Suprapubic skin (tissue), 4 donors: ENCODE measurements around a stretch of chr1.

GRCh38 chr1:6823020-6823402, 37.8 kb downstream of the CAMTA1 start:
- PRO-cap = no peak
- RAMPAGE, long total RNA, 4 experiments = no peak in any of the 4 experiments

DNA sequence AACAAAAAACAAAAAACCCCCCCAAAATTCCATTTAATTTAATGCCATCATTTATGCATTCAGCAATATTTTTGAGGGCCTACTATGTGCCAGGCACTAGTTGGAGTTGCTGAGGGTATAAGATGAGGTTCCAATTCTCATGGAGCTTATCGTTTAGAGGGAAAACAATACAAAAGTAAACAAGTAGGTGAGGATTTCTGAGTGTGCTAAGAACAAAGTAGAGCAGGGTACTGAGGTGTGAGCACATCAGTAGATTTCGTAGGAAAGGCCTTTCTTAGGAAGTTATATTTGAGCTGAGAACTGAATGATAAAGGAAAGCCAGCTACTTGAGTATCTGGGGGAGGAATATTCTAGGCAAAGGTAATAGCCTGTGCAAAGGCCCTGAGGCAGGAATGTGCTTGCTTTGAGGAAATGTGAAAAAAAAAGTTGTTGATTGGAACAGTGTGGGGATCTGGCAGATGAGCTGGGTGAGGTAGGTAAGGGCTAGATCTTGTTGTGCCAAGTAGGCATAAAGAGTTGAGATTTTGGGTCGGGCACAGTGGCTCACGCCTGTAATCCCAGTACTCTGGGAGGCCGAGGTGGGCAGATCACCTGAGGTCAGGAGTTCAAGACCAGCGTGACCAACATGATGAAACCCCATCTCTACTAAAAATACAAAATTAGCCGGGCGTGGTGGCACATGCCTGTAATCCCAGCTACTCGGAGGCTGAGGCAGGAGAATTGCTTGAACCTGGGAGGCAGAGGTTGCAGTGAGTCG, 54.3 kb downstream of the CAMTA1 start:
- PRO-cap = no peak
- RAMPAGE, long total RNA, 4 experiments = start-site peak on the plus strand in 1 of 4 experiments, centred at position 497 of the sequence, 20 reads per replicate

DNA sequence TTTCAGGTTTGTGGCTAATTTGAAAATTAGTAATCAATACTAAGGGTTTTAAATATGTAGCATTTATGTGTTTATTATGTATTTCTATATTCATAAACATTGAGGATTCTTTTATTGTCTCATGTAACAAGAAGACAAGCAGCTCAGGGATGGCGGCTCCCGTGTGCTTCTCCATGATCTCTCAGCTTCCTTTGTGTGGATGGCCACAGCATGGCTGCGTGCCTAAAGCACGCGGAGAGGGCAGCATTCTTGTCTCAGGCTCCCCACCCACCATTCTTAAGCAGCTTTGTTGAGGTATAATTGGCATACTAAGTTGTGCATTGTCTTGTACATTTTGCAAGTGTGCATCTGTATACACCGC, 81.5 kb downstream of the CAMTA1 start:
- PRO-cap = no peak
- RAMPAGE, long total RNA, 4 experiments = no peak in any of the 4 experiments

DNA sequence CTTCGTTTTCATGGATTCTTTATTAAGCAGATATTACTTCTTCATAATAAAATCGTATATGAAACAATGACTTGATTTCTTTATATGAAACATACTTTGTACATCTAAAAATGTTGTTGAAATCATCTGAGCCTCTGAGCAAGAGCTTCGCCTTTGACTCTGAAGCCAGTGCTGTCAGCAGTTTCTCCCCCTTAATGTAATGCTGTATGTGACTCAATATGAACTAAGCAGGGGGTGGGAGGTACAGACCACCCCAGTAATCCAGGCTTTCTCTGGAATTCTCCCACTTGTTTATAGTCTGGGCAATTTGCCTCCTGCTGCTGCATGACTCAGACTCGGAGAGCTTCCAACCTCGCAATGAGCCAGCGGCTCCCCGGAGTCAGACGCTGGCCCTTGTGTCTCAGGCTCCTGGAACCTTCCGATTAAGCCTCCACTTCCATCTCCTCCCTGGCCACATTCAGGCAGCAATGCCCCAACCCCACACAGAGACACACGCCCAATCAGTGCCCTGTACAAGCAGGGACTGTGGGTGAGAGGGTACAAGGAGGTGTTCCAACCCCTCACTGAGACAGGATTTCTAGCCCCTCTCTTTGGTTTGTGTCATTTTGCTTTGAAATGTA, 471.8 kb upstream of the VAMP3 start:
- PRO-cap = no peak
- RAMPAGE, long total RNA, 4 experiments = no peak in any of the 4 experiments

DNA sequence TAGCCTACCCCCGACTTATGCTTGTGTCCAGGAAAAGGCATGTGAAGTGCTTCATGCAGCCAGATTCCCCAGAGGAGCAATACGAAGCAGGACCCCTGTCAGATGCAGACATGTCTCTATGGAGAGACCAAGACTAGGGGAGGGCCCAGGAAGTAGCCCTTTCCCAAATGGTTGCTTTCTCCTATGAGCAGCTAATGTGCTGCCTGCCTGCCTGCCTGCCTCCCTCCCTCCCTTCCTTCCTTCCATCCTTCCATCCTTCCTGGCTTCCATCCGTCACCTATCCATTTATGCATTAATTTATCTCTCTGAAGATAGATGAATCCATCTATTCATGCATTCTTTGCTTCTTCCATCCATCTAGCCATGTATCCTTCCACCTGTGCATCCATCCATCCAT, 430.8 kb upstream of the VAMP3 start:
- PRO-cap = no peak
- RAMPAGE, long total RNA, 4 experiments = no peak in any of the 4 experiments

DNA sequence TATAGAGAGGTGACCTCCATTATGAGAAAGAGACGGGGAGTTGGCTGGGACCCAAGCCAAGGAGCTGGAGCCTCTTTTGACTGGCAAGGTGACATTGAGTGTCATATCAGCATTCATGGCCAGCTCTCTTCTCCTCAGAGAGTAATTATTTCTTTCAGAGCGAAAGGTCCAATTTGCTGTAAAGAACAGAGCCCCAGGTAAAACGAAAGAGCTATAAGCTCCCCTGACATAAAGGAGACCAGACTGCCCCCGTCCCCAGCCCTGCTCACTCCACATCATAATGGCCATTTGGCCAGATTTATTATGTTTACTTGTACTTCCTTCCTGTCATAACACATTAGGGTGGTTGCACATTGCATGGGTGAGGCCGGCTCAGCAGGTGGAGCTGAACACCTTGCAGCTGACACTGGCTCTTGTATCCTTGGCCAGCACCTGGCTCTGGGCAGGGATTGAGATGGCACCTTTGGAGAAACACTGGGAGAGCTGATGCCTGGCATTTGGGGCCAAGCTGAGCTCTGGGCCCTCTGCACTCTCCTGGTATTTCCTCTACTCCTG, 403.9 kb upstream of the VAMP3 start:
- PRO-cap = no peak
- RAMPAGE, long total RNA, 4 experiments = no peak in any of the 4 experiments

DNA sequence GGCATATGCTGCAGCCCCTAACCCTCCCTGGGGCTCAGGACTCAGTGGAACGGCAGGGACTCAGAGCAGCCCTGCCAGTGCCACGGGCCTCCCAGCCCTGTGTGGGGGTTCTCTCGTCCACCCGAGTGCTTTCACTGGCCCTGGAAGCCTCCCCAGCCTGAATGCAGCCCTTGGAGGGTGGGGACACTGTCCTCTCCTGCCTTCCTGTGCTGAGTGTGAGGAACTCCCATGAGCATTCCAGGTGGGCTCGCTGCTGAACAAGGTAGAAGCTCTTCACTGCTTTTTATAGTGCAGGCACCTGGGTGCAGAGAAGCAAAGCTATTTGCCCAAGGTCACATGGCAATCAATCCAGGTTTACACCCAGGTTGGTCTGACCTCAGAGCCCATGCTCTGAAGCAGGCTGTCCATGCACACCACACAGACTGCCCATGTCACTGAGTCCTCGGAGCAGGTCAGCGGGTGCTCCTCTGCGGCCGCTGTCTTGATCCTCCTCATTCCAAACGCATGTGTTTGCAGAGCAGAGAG, 323.4 kb upstream of the VAMP3 start:
- PRO-cap = no peak
- RAMPAGE, long total RNA, 4 experiments = no peak in any of the 4 experiments

- PRO-cap = no peak
- RAMPAGE, long total RNA, 4 experiments = no peak in any of the 4 experiments
Measured at GRCh38 chr1:7455075-7455404, 316.1 kb upstream of the VAMP3 start.

DNA sequence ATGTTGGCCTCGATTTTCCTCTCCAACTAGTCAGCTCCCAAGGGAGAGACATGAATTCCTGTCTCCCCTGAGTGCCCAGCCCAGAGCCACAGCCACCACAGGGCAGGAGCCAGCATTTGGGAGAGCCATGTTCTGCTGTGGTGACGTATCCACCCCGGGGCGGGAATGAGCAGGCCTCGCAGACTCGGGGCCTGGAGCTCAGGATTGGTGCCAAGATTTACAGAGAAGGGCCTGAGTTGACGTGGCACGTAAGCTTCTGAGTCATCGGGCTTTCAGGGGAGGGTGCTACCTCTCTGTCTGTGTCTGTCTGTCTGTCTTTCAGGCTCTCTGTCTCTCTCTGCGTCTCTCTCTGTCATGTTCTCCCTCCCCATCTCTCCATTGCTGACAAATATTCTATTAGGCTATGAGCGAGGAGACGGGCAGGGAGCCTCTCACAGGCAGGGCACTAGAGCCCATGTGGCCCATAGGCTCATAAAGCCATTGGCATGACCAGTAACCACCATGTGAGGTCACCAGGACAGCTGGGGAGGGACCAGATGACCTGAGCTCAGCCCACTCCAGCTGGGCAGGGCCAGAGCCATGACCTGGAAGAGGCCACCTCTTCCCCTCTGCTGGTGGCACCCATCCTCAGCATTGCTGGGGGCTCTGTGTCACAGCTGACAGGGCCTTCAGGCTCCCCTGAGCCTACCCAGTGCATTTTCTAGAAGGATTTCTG, 300.1 kb upstream of the VAMP3 start:
- PRO-cap = no peak
- RAMPAGE, long total RNA, 4 experiments = no peak in any of the 4 experiments

DNA sequence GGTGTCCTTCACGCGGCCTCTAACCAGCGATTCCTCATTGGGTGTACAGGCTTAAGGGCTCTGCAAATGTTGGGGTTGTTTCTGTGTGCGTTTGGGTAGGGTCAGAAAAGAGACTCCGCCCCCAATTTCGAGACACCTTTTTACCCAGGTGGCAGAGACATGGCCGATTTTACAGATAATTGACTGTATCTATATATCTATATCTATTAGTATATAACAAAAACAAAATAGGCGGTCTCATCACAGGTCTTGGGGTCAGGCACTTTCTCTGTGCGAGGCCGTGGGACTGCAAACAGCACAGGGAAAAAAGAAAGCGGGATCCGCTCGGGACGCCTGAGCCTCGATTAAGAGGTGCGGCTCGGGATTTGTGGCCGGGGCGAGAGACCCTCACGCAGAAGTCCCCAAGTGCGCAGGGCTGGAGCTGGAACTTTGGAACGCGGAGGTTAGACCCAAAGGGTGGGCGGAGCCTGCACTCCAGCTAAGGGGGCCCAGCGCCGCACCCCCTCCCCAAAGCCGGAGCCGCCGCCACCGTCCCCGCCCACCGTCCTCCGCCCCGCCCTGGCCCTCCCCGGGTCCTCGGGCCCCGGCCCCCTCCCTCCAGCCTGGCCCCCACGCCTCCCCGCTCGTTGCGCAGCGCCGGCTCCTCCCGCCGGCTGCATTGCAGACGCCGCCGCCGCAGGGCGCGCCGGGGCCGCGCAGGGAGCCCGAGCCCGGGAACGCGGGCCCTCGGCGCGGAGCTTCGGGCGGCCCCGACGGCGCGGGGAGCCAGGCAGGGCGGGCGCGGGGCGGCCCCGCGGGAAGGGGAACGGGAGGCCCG, 67.4 kb upstream of the VAMP3 start:
- PRO-cap = no peak
- RAMPAGE, long total RNA, 4 experiments = no peak in any of the 4 experiments

- PRO-cap = no peak
- RAMPAGE, long total RNA, 4 experiments = no peak in any of the 4 experiments
Measured at GRCh38 chr1:7769317-7769753, 1.8 kb upstream of the VAMP3 start.

GRCh38 chr1:7899871-7900308, 40.7 kb downstream of the TNFRSF9 start:
- PRO-cap = no peak
- RAMPAGE, long total RNA, 4 experiments = no peak in any of the 4 experiments

- PRO-cap = no peak
- RAMPAGE, long total RNA, 4 experiments = no peak in any of the 4 experiments
Measured at GRCh38 chr1:7930173-7930481, 10.5 kb downstream of the TNFRSF9 start.

GRCh38 chr1:8004647-8005528, 21.2 kb downstream of the ERRFI1 start:
- PRO-cap = unidirectional peak, minus-strand start at chr1:8004919; unidirectional peak, plus-strand start at chr1:8005412
- RAMPAGE, long total RNA, 4 experiments = no peak in any of the 4 experiments

- PRO-cap = no peak
- RAMPAGE, long total RNA, 4 experiments = no peak in any of the 4 experiments
Measured at GRCh38 chr1:8061272-8061771, 35.2 kb upstream of the ERRFI1 start.

- PRO-cap = no peak
- RAMPAGE, long total RNA, 4 experiments = no peak in any of the 4 experiments
Measured at GRCh38 chr1:8076937-8077748, 51.0 kb upstream of the ERRFI1 start.

DNA sequence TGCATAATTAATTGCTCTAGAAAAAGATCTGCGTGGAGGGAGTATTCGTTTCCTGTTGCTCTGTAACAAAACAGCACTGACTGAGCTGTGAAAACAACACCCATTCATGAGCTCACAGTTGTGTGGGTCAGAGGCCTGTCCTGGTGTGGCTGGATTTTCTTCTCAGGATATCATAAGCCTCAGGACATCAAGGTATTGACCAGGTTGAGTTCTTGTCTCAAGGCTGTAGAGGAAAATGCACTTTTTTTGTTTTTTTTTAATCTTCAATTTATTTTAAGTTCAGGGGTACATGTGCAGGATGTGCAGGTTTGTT, 87.2 kb upstream of the ERRFI1 start:
- PRO-cap = no peak
- RAMPAGE, long total RNA, 4 experiments = no peak in any of the 4 experiments

- PRO-cap = no peak
- RAMPAGE, long total RNA, 4 experiments = no peak in any of the 4 experiments
Measured at GRCh38 chr1:8133305-8133670, 107.2 kb upstream of the ERRFI1 start.

GRCh38 chr1:8241540-8241985, 76.4 kb upstream of the SLC45A1 start:
- PRO-cap = no peak
- RAMPAGE, long total RNA, 4 experiments = no peak in any of the 4 experiments

DNA sequence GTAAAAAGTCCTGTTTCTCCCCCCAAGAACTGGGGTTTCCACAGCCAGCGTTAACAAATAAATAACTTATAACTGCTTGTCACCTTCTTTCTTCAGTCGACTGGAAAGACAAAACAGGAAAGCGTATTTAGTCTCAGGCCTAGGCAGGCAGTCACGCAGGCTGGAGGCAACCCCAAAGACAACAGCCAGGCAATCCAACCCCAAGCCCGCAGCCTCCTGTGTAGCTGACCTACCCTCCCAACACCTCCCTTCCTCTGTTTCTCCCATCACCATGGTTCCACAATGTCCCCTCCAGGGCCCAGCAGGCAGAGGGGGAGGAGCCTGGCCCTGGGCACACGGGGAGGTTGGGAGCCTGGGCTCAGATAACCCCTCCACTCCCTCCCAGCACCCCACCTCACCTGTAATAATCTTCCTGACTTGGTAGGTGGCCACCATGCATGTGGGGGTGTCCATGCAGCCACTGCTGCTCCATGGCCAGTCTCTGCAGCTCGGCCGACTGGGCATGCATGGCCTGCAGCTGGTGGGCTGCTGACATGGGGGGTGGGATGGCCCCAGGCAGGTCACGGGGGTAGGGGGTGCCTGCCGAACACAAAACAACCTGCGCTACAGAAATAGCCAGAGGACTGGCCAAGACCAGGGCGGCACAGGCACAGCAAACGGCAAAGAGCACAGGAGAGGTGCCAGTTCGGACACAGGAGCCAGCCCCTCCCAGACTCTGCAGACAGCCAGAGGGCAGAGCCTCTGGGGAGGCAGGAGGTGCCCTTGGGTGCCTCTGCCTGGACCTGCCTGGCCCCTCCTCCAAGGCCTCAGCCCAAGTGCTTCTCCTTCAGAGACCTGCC, 37.3 kb downstream of the SLC45A1 start:
- PRO-cap = no peak
- RAMPAGE, long total RNA, 4 experiments = no peak in any of the 4 experiments